GM19240 (cell line): ENCODE measurements around the genes ICA1L and WDR12.

GRCh38 chr2:202249848-202250415, 11.5 kb upstream of the SUMO1 start:
- RRBS = no CpG with 5 or more reads among the region's 9 CpGs

GRCh38 chr2:202635240-202636493, 898 bp downstream of the FAM117B start:
- RRBS = 1% methylated on average over 22 of the region's 115 CpGs

GRCh38 chr2:202642604-202643554, 8.1 kb downstream of the FAM117B start:
- RRBS = no CpG with 5 or more reads among the region's 6 CpGs

GRCh38 chr2:202870663-202871190, 839 bp downstream of the ICA1L start:
- RRBS = no CpG with 5 or more reads among the region's 20 CpGs

- RRBS = 3% methylated on average over 50 of the region's 108 CpGs
These were observed at the start of gene ICA1L for GRCh38 chr2:202871191-202872383. Gene ICA1L, minus strand, starts transcription at chr2:202871766.

- RRBS = 4% methylated on average over 6 of the region's 47 CpGs
These were observed at the start of gene WDR12 for GRCh38 chr2:202911493-202912428. Gene WDR12, minus strand, starts transcription at chr2:202911673.

GRCh38 chr2:202912866-202913407, 862 bp downstream of the CARF start:
- RRBS = no CpG with 5 or more reads among the region's 8 CpGs

GRCh38 chr2:203470374-203470871, 64.7 kb downstream of the RAPH1 start:
- RRBS = no CpG with 5 or more reads among the region's 5 CpGs

- RRBS = no CpG with 5 or more reads among the region's 6 CpGs
These were observed 75.2 kb upstream of the CD28 start for GRCh38 chr2:203631247-203631720.

DNA sequence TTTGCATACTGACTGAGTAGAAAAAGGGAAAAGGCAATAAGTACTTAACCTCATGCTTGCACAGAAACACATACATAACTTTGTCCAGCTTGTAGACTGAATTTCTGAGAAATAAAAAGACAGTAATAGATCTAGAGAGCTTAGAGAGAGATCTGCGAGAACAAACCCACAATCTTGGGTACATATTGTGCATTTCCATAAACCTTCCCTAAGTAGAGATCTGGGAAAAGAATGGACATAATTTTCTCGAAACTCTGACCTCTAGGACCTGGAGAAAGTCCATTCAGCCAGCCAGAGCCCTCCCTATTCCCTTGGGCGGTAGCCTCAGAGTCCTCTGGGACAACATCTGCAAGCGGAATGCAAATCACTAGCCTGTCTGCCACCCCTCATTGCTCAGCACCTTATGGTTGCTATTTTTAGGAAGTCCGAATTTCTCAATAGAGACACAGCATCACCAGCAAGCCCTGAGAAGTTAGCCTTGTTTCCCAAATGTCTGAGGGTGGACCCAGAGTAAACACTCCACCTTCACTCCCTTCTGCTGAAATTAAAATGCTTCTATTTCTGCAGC, 17.7 kb upstream of the CD28 start:
- RRBS = no CpG with 5 or more reads among the region's 5 CpGs

GRCh38 chr2:203717758-203718599, 11.5 kb downstream of the CD28 start:
- RRBS = no CpG with 5 or more reads among the region's 4 CpGs

GRCh38 chr2:203741520-203741867, 35.1 kb downstream of the CD28 start:
- RRBS = no CpG with 5 or more reads among the region's 1 CpG

DNA sequence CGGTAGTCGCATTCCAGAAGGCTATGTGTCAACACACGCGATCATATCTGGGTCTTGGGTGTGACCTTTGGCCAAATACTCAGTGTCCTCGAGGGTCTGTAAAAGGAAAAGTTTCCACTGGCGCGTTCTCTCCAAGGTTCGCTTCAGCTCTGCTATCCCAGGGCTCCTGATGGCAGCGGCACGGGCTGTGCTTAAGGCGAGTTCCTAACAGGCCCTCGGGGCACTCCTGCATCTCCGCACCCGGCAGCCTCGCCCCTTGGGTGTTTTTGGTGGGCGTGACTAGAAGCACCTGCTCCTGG, 467 bp upstream of the PARD3B start:
- RRBS = no CpG with 5 or more reads among the region's 16 CpGs

- RRBS = no CpG with 5 or more reads among the region's 11 CpGs
These were observed 182.4 kb downstream of the PARD3B start for GRCh38 chr2:204727260-204728516.

DNA sequence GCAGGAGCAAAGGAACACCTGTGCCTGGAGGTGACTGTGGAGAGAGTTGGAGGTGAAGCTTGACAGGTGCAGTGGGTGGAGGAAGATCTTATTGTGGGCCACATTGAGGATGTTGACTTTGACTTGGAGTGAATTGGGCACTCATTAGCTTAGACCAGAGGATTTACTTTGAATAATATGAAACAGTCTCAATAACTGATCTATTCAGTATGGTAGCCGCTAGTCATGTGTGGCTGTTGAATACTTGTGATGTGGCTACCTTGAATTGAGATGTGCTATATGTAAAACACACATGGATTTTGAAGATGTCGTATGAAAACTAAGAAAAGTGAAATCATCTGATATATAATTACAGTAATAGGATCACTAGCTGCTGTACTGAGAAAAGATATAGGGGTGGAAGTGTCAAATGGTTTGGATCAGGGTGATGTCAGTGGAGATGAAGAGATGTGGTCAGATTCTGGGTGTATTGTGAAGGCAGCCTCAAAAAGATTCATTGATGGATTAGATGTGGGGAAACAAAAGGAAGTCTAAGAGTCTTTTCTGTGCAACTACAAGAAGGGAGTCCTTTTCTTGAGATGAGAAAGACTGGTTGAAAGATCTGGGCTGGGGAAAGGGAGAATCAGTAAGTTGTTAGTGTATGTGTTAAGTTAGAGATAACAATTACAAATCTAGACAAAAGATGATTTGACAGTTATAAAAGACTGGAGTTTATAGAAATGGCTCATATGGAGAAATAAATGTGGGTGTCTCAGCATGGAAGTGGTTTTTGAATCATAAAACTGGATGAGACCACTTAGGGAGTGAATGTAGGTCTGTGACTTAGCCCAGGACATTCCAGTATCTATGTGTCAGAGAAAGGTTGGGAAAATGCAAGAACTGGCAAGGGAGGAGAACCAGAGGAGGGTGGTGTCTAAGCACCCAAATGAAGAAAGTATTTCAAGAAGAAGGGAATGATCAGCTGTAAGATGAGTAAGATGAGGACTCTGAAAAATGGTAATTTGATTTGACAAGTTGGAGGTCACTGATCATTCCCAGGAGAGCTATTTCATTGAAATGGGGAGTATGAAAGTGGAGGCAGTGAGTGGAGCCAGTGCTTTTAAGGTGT, 347.3 kb downstream of the PARD3B start:
- RRBS = no CpG with 5 or more reads among the region's 2 CpGs

GRCh38 chr2:205091798-205092648, 546.7 kb downstream of the PARD3B start:
- RRBS = no CpG with 5 or more reads among the region's 5 CpGs

GRCh38 chr2:205273239-205273844, 409.0 kb upstream of the NRP2 start:
- RRBS = no CpG with 5 or more reads among the region's 6 CpGs

DNA sequence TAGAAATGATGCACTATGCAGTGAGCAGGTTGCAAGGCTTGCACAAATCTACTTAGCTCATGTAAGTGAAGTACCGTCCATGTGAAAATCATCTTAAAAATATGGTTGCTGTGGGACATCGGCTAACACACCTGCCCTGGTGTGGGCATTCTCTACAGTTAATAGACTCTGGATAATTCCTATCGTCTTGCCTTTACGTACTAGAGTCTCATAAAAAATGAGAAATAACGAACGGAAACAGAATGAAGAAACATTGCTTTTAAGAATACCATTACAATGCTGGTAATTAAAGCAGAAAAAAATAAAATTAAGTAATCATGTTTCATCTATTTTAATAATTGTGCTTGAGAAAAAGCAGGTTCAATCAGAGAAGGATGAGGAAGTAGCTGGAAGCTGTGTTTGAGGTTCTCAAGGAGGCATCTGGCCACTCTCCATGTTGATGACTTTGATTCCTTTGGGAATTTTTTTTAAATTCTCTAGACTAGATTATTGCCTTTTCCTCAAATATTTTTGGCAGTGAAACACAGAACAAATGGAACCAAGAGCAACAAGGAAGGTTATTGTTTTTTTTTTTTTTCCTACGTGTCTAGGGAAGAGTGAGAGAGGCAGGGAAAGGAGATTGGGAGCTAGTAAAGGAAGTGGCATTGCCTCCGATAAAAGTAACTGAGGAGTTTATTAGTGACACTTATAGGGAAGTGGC, 100.0 kb upstream of the NRP2 start:
- RRBS = no CpG with 5 or more reads among the region's 8 CpGs

DNA sequence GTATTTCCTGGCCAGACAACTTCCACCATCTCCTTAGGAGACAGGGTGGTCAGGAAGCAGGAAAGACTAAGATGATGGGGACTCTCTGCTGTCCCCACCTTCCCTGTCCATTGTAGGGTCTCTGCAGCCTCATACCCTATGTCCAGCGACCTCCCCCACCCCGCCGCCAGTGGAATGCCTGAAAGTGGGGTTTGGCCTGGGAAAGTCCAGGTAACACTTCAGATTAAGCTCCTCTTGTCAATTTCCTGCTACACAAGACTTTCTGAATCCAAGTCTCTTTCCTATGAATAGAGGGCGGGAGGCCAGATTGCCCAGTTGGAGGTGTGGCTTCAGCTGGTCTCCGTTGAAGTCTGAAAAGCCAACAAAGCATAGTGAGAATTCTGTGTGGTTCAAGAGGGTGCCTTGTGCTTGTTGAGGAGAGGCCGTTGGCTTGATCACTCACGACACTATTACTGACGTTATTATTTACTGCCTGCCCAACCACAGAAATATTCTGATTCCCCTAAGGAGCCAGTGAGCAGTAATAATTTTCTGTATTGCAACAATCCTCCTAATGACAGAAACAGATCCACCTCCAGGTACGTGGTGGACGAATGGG, 21.7 kb downstream of the NRP2 start:
- RRBS = no CpG with 5 or more reads among the region's 10 CpGs

DNA sequence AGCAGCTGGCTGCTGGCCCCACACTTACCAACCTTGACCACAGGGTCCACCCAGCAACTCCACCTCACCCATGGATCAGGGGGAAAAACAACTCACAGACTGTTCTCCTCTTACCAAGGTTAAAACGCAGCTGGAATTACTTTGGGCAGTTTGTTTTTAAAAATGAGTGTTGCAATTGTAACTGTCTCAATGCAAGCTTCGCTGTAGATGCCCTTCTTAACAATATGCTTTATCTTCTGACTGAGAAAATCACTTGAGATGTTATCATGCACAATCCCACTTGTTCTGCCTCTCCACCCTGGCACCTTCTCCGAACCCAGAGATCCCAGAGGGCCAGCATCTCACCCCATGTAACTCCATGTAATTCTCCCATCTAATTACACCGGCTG, 22.2 kb downstream of the NRP2 start:
- RRBS = no CpG with 5 or more reads among the region's 4 CpGs